ENCODE measurements around a stretch of chr2.

GRCh38 chr2:136232746-136233247, 114.8 kb upstream of the CXCR4 start:
- PRO-cap = bidirectional peak, plus-strand start at chr2:136232975, minus-strand start at chr2:136232962

- PRO-cap = no peak
Observed at GRCh38 chr2:137993141-137993584, 28.9 kb downstream of the HNMT start.

DNA sequence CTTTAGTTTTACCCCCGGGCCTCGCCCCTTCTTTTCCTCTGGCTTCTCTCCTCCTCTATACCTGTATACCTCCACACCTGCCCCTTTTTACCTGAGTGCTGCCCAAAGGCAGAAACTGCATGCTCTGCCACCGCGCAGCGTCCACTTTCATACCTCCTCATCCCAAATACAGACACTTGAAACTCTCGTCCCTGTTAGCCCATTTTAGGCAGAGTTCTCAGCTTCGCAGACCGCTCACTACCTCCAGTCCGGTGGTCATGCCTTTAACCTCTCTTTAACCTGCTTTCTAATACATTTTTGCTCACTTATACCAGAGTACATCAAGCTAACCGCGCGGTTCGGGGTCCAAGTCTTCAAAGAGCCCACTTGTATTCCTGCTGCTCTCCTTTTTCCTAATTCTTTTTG, 827 bp downstream of the SPOPL start:
- PRO-cap = no peak

DNA sequence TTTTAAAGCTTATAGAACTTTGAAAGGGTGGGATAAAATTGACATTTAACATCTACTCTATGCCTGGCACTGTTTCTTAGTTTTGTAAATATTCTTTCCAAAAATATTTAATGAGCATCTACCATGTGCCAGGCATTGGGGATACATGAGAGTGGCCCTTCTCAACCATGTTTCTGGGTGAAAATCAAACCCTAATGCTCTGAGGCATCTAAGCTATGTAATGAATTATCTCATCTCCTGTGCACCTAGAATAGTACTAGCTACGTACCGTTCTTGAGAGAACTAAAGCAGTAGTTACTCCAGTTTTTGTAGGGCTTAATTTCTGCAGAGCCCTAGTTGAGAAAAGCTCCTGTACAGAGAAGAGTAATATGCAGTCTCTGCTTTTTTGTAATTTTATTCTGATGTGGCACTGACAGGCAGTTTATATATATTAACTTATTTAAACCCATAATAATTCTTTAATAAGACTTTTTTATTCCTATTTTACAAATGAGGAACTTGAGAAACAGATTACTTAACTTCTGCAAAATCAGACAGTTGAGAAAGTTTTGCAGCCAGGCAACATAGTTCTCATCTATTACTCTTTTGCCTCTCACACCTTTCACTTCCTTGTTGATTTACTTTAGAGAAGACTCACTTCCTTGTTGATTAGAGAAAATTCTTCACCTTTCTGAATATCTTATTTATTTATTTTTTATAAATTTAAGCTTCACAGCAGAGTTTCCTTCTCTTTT, 3.1 kb downstream of the SPOPL start:
- PRO-cap = no peak

GRCh38 chr2:142868127-142868760, 9.2 kb upstream of the KYNU start:
- PRO-cap = no peak

DNA sequence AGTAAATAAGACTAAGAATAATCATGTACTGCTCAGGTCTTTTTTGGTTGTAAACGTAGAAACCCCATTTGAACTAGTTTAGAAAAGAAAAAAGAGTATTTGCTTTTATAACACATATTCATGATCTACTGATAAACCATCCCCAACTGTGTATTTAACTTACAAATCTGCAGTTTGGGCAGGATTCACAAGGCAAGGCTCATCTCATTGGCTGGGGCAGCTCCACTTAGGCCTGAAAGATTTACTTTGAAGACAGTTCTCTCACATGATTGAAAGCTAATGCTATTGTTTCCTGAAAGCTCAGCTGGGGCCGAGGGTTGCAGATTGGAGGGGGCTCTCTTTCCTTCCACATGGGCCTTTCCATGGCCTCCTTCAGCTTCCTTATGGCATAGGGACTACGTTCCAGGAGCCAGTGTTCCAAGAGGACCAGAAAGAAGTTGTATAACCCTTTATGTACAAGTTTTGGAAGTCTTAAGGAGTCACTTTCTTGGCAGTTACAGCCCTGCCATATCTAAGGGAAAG, 47.4 kb downstream of the ARHGAP15 start:
- PRO-cap = no peak

GRCh38 chr2:143937219-143938050, 394.9 kb downstream of the GTDC1 start:
- PRO-cap = bidirectional peak, plus-strand start at chr2:143937282, minus-strand start at chr2:143937171; bidirectional peak, plus-strand start at chr2:143938157, minus-strand start at chr2:143937910

DNA sequence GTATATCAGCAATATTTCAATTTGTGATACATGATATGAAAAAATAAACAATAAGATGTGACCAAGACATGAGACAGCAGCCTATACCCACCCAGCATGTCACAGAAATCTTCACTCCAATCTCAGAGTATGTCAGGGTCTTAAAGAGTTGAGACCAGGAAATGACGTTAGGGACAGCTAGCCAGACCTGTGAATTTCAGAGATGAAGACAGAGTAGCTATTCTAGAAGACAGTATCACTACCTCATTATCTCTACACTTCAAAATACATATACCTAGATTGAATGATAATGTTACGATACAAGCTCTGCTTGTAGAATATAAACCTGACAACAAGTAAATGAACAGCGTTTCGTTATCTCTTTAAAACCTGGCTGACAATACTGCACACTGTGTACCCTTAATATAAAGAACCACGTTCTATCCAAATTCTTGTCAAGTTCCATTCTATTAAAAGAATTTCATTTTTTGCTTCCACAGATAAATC, 95.1 kb downstream of the GTDC1 start:
- PRO-cap = no peak

- PRO-cap = no peak
Observed at GRCh38 chr2:144415328-144416252, 83.3 kb upstream of the GTDC1 start.

GRCh38 chr2:144420791-144421513, 88.6 kb upstream of the GTDC1 start:
- PRO-cap = no peak

GRCh38 chr2:144443836-144444423, 76.0 kb downstream of the ZEB2 start:
- PRO-cap = no peak

DNA sequence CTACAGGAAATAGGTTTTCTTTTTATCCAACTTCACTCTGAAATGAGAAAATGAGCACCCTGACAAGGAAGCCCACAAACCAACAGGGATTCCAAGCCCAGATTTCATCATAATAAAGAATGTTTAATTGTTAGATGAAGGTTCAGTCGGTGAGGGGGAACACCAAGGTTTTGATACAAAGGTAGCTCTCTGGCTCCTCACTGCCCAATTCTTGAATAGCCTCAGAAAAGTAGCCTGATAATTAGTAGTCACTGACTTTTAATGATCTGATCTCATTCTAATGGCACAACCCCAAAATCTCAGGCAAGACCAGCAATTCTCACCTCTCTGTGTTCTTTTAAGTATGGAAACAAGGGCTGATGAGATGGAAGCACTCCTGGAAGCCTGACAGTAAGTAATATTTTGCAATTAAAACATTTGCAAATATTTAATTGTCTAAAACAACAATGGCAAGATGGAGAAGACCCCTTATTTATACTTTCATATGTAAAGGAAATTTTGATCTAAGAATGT, 75.2 kb downstream of the ZEB2 start:
- PRO-cap = no peak

DNA sequence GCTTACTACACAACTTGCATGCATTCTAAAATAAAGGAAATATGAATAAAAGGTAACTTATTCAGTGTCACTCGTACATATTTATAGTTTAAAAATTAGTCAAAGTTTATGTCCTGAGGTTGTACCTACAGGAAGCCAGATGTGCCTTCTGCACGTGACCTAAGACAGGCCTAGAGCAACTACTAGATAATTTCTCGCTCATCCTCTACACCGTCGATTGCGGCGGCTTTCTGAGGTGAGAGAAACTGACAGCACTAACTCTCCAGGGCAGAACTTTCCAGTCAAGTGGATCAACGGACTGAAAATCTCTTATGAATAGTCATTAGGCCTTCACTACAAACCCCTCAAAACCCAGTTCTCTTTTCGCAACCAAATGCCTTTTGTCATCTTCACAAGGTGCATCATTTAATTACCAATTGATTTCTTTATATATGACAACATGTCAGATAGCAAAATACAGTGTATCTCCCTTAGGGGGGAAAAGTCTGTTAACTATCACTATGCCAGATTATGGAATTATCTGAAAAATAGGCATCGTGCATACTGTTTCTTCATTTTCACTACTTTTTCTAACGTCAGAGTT, 54.1 kb downstream of the ZEB2 start:
- PRO-cap = no peak

- PRO-cap = no peak
Observed at GRCh38 chr2:144489069-144490390, 30.4 kb downstream of the ZEB2 start.

DNA sequence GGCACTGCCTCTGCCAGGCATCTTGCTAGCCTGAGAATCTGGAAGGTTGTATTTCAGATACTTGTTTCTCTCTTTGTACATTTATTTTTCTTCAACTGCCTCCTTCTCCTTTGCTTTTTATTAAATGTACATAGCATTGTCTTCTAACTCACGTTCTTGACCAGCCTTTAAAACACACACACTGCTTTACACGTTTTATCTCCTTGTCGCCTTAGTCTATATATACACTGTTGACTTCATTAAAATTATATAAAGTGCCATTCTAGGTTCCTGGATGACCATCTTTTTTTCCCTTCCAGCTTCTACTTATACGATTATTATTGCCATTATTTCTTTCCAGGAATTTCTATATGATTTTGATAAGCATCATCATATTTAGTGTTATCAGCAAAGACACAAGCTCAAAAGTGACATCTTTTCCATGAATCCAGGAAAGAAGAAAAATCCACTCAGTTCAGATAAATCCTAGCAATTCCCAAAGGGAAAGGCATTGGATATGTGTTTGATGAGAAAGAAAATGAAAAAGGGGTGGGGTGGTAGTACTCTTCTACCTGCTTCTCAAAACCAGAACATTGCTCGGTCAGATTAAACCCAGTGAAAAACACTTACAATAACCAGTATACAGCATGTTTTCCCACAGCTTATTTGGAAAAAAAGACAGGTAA, 5.7 kb downstream of the ZEB2 start:
- PRO-cap = no peak

GRCh38 chr2:144523217-144524302, 3.6 kb upstream of the ZEB2 start:
- PRO-cap = unidirectional peak, plus-strand start at chr2:144523928; bidirectional peak, plus-strand start at chr2:144524237, minus-strand start at chr2:144524246

DNA sequence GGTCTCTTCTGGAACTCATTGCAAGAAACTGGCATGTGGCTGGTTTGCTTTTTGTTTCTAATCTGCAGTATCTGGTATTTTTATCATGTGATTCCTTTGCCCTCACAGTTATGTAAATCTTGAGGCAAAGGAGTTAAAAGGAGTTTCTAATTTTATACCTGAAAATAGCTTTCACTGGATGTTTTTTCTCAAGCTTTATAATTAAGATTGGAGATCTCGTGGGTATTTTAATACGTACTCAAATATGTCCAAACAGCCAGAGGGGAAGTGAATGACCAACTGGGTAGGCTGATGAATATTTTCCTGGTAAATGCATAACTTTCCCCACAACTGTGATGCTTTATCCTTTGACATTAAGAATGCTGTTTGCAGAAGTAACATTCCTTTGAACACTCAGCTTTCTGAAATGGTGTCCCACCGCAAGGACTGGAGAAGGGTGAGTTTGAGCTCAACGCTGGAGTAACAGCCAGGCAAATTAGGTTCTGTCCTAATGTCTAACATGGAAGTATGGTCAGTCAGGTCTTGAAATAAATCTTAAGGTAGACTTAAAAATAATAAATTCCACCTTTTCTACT, 503.0 kb upstream of the ZEB2 start:
- PRO-cap = no peak

GRCh38 chr2:145065683-145066671, 546.1 kb upstream of the ZEB2 start:
- PRO-cap = unidirectional peak, plus-strand start at chr2:145066534

GRCh38 chr2:147449318-147450184, 395.3 kb upstream of the ACVR2A start:
- PRO-cap = no peak

- PRO-cap = bidirectional peak, plus-strand start at chr2:147663691, minus-strand start at chr2:147663564; unidirectional peak, minus-strand start at chr2:147664126
Observed at GRCh38 chr2:147663160-147664502, 181.2 kb upstream of the ACVR2A start.

Data from colic lymph node (tissue), 1 donor.